A549 (cell line): Measurements from ENCODE around the genes NARS2 and FAM181B.

GRCh38 chr11:77096551-77096981, 6.1 kb upstream of the OMP start:
- PRO-cap = no peak
CAGE:
- cytosol, long polyA plus RNA = no peak
- long polyA plus RNA = no peak
- nucleus, long polyA plus RNA = no peak

- PRO-cap = no peak
CAGE:
- cytosol, long polyA plus RNA = no peak
- long polyA plus RNA = no peak
- nucleus, long polyA plus RNA = no peak
These were observed 5.4 kb downstream of the OMP start for GRCh38 chr11:77107887-77108505.

DNA sequence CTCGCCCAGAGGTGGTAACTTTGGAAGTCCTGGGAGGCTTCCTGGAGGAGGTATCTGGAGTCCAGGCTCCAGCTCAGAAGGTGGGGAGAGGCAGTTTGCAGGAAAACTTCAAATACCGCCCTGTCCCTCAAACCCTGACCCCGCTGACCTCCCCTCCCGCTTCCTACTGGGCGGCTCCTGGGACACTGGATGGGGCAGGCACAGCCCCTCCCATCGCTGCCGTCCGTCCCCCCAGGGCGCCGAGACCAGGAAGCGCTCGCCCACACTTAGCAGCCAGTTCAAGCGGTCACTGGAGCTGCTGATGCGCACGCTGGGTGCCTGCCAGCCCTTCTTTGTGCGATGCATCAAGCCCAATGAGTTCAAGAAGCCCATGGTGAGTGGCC, 44.5 kb downstream of the MYO7A start:
- PRO-cap = no peak
CAGE:
- cytosol, long polyA plus RNA = no peak
- long polyA plus RNA = no peak
- nucleus, long polyA plus RNA = no peak

DNA sequence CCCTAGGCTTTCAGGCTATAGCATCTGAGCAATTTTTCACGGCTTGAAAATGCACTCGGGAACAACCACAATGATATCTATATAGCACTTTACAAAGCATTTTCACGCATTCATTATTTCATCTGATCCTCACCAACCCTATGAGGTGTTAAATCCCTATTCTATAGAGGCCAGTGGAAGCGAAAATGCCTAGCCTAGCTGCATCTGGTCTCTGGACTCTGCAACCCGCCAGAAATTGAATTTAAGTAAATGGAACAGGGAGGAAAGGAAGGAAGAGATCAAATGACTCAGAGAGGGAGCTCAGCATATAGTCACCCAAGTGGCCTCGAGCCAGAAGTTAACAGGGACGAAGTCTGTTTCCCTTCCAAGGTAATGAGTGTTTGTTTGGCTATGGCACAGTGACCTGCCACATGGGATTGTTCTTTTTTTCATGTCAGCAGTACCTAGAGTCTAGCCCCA, 66.4 kb downstream of the PAK1 start:
- PRO-cap = no peak
CAGE:
- cytosol, long polyA plus RNA = no peak
- long polyA plus RNA = no peak
- nucleus, long polyA plus RNA = no peak

- PRO-cap = no peak
CAGE:
- cytosol, long polyA plus RNA = no peak
- long polyA plus RNA = no peak
- nucleus, long polyA plus RNA = no peak
These were observed 62.7 kb downstream of the PAK1 start for GRCh38 chr11:77411201-77411644.

DNA sequence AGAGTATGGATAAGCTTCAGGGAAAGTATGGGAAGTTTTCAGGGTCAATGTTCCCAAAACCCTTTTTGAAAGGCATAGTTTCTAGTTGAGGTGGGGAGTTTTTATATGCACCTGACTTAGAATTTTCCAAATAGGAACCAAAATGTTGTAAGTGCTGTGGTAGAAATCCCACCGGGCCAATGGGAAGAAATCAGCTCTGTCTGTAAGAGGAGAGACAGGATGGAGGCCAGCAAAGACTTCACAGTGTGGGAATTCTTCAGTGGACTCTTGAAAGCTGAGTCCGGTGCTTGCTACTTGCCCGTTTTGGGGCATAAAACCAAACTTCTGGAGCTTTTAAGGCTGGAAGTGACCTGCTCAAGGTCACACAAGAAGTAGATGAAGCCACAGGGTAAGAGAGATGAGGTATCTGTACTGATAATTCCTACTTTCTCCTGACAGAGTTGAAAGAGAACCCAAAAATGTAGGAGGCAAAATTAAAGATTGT, 1.6 kb downstream of the PAK1 start:
- PRO-cap = no peak
CAGE:
- cytosol, long polyA plus RNA = no peak
- long polyA plus RNA = no peak
- nucleus, long polyA plus RNA = no peak

GRCh38 chr11:77642040-77642613, 4.5 kb upstream of the CLNS1A start:
- PRO-cap = no peak
CAGE:
- cytosol, long polyA plus RNA = no peak
- long polyA plus RNA = no peak
- nucleus, long polyA plus RNA = no peak

GRCh38 chr11:78030362-78030855, 7.3 kb upstream of the KCTD14 start:
- PRO-cap = no peak
CAGE:
- cytosol, long polyA plus RNA = no peak
- long polyA plus RNA = no peak
- nucleus, long polyA plus RNA = no peak

DNA sequence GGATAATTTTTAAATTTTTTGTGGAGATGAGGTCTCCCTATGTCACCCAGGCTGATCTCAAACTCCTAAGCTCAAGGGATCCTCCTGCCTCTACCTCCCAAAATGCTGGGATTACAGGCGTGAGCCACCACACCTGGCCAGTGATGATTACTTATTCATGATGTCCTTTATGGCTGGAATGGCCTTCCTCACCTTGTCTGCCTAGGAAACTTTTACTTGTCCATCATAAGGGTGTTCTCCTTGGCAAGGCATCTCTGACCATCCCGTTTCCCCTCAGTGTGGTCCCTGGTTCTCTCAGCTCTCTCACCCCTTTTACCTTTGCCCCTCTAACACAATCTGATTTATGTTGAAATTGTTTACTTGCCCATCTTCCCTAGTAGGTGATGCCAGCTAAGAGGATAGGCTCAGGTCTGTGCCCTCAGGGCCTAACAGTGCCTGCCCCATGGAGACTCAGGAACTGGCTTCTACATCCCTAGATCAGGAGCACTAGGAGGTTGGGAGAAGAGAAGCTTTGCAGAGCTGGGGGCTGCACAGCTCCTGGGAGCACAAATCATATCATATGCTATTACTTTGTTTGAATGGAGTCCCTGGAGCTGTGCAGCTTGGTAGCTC, 21.1 kb upstream of the ALG8 start:
- PRO-cap = no peak
CAGE:
- cytosol, long polyA plus RNA = no peak
- long polyA plus RNA = no peak
- nucleus, long polyA plus RNA = no peak

DNA sequence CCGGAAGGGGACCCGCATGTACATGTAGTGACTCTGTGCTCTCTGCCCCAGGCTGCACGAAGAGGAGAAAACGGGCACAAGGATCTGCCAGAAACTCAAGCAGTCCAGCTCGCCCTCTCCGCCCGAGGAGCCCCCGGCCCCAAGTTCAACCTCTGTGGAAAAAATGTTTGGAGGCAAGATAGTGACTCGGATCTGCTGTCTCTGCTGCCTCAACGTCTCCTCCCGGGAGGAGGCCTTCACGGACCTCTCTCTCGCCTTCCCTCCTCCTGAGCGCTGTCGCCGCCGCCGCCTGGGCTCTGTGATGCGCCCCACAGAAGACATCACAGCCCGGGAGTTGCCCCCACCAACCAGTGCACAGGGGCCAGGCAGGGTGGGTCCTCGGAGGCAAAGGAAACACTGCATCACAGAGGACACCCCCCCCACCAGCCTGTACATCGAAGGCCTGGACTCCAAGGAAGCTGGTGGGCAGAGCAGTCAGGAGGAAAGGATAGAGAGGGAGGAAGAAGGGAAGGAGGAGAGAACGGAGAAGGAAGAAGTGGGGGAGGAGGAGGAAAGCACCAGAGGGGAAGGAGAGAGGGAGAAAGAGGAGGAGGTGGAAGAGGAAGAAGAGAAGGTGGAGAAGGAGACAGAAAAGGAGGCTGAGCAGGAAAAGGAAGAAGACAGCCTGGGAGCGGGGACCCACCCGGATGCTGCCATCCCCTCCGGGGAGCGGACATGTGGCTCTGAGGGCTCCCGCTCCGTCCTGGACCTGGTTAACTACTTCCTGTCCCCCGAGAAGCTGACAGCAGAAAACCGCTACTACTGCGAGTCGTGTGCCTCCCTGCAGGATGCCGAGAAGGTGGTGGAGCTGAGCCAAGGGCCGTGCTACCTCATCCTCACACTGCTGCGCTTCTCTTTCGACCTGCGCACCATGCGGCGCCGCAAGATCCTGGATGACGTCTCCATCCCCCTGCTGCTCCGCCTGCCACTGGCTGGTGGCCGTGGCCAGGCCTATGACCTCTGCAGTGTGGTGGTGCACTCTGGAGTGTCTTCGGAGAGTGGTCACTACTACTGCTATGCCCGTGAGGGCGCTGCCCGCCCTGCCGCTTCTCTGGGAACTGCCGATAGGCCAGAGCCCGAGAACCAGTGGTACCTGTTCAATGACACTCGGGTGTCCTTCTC, 21.1 kb downstream of the USP35 start:
- PRO-cap = no peak
CAGE:
- cytosol, long polyA plus RNA = no peak
- long polyA plus RNA = no peak
- nucleus, long polyA plus RNA = no peak

- PRO-cap = no peak
CAGE:
- cytosol, long polyA plus RNA = no peak
- long polyA plus RNA = no peak
- nucleus, long polyA plus RNA = no peak
These were observed 82.7 kb downstream of the GAB2 start for GRCh38 chr11:78334544-78335714.

GRCh38 chr11:78400832-78401389, 16.7 kb downstream of the GAB2 start:
- PRO-cap = no peak
CAGE:
- cytosol, long polyA plus RNA = no peak
- long polyA plus RNA = no peak
- nucleus, long polyA plus RNA = no peak

DNA sequence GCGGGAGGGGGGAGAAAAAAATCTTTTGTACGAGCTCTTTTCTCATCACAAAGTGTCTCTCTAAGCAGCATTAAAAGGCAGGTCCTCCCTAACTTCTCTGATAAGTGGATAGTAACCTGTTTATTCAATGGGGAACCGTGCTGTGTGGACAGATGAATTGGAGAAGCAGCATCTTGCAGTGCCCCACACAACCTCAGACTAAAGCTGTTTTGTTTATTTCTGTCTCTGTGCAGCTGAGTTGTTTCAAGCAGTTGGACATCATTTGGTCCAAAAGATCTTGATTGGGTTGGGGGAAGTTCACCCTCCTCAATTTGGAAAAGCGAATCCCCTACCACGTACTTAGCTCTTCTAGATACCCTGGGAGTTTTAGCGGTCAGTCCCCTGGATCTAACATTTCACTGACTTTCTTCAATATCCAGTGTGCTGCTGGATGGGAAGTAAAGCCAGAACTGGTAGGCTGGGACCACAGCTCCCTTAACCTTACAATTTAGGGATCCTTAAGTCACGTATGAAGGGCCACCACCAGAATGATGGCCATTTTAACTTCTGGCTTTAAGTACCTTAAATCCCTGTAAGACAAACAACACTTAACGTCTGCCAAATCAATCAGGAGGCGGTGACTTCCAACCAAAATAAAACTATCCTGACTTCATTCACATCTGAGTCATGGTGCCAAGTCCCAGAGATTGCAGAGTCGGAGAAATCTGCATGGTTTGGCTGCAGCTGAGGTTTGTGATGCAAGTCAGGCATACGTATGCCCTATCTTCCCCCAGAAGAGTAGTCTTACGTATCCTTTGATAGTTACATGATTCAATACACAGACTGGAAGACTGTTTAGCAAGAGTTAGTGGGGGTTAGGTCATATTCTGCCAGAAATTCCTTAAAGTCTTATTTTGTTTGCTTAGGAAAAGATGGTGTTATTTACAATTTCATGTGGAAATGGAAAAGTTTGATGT, 1.5 kb upstream of the GAB2 start:
- PRO-cap = no peak
CAGE:
- cytosol, long polyA plus RNA = no peak
- long polyA plus RNA = no peak
- nucleus, long polyA plus RNA = no peak

DNA sequence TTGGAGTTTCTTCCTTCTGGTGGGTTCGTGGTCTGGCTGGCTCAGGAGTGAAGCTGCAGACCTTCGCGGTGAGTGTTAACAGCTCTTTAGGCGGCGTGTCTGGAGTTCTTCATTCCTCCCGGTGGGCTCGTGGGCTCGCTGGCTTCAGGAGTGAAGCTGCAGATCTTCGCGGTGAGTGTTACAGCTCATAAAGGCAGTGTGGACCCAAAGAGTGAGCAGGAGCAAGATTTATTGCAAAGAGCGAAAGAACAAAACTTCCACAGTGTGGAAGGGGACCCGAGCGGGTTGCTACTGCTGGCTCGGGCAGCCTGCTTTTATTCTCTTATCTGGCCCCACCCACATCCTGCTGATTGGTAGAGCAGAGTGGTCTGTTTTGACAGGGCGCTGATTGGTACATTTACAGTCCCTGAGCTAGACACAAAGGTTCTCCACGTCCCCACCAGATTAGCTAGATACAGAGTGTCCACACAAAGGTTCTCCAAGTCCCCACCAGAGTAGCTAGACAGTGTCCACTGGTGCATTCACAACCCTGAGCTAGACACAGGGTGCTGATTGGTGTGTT, 46.5 kb upstream of the GAB2 start:
- PRO-cap = no peak
CAGE:
- cytosol, long polyA plus RNA = no peak
- long polyA plus RNA = no peak
- nucleus, long polyA plus RNA = no peak

DNA sequence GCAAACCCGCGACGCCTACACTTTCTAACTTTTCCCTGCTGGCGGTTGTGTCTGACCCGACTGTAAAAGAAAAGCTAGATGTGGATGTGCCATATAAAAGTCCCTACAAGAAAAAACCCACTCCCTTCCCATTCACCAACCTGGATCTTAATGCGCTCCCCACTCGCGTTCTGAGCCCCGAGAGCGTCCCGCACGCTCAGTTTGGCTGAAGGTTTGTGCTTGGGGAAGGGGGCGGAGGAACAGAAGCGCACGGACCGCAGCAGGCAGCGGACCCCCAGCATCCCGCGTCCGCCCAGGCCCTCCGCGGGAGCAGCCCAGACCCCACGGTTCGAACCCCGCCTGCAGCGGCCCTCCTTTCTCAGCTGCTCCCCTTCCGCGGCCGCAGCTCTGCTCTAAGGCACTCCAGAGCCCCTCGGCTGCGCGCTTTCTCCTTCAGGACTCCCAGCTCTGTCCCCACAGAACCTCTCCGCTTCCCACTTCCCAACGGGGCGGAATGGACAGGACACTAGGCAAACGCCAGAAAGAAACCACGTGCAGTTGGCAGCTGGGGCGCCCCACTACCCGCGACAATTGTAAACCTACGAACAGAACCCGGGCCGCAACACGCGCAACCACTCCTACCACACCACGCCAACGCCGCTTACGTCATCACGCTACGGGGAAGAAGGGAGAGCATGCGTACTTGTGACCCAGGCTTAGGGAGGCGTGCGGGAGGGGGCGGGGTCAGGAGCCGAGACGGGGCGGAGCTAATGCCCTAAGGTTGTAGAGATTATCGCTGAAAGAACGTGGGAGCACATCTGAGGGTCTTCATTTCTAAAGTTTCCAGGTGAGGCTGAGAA, at the start of gene NARS2:
NARS2 (minus strand) TSS at position 657 of the 839 bp plus-strand sequence.
- PRO-cap = no peak
CAGE:
- cytosol, long polyA plus RNA = start-site peak on the minus strand centred at position 603 of the sequence, 90 bp wide, 179 and 310 reads in 2 replicates
- long polyA plus RNA = start-site peak on the minus strand centred at position 604 of the sequence, 48 bp wide, 67 and 91 reads in 2 replicates
- nucleus, long polyA plus RNA = start-site peak on the minus strand centred at position 595 of the sequence, 75 bp wide, 175 and 661 reads in 2 replicates

- PRO-cap = no peak
CAGE:
- cytosol, long polyA plus RNA = no peak
- long polyA plus RNA = no peak
- nucleus, long polyA plus RNA = no peak
These were observed 108.4 kb upstream of the NARS2 start for GRCh38 chr11:78683017-78683490.

GRCh38 chr11:78809722-78810279, 235.1 kb upstream of the NARS2 start:
- PRO-cap = no peak
CAGE:
- cytosol, long polyA plus RNA = no peak
- long polyA plus RNA = no peak
- nucleus, long polyA plus RNA = no peak

GRCh38 chr11:78877522-78877721, 302.8 kb upstream of the NARS2 start:
- PRO-cap = no peak
CAGE:
- cytosol, long polyA plus RNA = no peak
- long polyA plus RNA = no peak
- nucleus, long polyA plus RNA = no peak

DNA sequence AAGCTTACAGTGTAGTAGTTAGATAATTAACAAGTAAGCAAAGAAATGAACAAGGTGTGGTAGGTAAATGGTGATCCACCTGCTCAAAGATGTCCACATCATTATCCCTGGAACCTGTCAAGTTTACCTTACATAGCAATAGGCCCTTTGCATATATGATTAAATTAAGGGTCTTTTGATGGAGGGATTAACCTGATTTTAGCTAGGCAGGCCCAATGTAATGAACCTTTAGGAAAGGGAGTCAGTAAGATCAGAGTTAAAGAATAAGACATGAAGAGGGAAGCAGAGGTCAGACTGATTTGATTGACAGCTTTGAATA, 56.0 kb upstream of the TENM4 start:
- PRO-cap = no peak
CAGE:
- cytosol, long polyA plus RNA = no peak
- long polyA plus RNA = no peak
- nucleus, long polyA plus RNA = no peak

DNA sequence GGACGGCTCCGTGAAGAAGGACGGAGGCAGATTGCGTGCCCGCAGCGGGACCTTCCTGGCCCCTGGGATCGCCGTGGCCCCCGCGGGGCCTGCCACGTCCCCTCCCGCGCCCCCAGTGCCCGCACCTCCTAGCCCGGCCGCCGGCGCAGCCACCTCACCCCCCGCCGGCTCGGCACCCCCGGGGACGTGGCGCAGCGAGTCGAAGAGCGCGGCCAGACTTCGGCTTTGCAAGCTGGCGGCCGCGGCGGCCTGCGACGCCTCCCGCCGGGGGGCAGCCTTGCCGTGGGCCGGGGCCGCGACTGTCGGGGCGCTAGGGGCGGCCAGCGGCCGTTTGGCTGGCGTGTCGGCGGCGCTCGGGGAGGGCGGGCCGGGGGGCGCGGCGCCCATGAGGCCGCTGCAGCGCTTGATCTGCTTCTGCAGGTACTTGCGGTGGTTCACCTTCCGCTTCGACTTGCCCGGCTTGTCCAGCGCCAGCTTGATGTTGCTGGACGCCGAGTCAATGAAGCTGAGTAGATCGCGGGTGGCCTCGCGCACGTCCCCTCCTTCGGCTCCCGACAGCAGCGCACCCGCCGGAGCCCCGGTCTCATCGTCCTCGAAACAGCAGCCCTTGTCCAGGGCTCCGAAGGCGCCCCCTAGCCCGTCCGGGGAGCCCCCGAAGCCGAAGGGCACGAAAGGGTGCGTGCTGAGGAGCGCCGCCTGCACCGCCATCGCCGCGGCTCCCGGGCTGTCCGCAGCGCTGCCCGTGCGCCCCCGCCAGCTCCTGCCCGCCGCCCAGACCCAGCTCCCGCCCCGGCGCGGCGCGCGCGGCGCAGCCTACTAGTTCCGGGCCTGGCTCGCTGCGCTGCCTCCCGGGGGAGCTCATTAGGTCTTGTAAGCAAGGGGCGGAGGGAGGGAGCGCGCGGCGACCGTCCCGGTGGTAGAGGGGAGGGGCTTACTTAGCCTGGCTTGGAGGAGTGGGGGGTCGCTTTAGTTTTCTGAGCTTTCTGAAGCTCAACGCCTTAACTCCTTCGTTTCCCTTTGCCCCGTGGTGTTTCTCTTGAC, at the start of gene FAM181B:
FAM181B (minus strand) TSS at position 843 of the 1,041 bp plus-strand sequence.
- PRO-cap = no peak
CAGE:
- cytosol, long polyA plus RNA = no peak
- long polyA plus RNA = no peak
- nucleus, long polyA plus RNA = no peak